Bronchial lymph node (tissue), 1 donor: ENCODE data around the genes VWA1, ATAD3C, FNDC10 and SLC35E2B.

DNA sequence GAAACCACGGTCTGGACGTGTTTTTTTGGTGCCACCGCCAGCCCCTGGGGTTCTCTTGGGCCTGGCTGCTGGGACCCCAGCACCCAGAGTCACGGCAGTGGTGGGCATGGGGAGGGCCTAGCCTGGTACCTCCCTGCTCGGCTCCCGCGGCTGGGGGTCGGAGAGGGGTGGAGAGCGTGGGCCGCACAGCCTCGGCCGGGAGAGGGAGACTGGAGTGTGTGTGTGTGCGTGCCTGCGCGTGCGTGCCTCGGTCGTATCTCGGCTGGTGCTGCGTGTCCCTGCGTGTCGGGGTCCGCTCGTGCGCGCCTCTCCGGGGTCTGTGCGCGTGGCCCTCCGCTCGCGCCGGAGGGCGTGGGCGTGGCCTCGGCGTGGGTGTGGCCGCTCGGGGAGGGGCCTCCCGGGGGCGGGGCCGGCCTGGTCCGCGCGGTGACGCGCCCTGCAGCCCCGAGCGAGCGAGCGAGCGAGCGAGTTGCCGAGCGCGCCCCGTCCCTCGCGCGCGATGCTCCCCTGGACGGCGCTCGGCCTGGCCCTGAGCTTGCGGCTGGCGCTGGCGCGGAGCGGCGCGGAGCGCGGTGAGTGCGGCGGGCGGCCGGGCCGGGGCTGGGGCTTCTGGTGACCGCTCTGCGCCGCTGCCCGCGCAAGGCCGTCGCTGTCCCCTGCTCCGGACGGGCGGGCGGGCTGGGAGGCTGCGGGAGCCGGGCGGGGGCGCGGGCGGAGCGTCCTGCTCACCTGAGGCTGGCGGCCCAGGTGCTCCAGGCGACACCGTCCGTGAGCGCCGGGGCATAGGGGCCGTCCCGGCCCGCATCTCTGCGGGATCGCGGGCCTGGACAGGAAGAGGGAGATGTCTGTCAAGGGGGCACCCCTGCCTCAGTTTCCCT, at the start of gene VWA1:
Gene VWA1 (plus strand): TSS at position 441 of the 878 bp plus-strand sequence.
- PRO-cap, result bidirectional peak, plus-strand start at position 467 of the sequence, minus-strand start at position 312 of the sequence

GRCh38 chr1:1449339-1449793, at the start of gene ATAD3C:
Gene ATAD3C, plus strand, starts transcription at chr1:1449689.
- PRO-cap, result no peak

DNA sequence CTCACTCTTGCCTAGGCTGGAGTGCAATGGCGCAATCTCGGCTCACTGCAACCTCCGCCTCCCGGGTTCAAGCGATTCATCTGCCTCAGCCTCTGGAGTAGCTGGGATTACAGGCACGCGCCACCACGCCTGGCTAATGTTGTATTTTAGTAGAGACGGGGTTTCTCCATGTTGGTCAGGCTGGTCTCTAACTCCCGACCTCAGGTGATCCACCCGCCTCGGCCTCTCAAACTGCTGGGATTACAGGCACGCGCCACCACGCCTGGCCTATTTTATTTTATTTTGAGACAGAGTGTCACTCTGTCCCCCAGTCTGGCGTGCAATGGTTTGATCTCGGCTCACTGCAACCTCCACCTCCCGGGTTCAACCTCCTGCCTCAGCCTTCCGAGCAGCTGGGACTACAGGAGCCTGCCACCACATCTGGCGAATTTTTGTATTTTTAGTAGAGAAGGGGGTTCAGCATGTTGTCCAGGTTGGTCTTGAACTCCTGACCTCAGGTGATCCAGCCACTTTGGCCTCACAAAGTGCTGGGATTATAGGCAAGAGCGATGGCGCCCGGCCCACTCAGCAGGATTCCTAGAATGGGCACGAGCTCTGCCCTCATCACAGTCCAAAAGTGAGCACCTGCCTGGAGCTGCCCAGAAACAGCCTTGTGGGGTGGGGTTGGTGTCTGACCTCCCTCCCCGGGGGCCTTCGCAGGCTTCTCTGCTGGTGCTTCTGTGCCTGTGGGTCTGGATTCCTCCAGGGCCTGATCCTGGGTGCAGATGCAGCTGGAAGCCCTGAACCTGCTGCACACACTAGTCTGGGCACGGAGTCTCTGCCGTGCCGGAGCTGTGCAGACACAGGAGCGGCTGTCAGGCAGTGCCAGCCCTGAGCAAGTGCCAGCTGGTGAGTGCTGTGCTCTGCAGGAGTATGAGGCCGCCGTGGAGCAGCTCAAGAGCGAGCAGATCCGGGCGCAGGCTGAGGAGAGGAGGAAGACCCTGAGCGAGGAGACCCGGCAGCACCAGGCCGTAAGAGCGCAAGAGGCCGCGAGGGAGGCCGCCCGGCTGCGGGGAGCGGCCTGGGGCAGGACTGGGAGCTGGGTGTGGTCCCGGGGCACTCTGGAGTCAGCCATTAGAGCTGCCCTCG, 6.5 kb downstream of the ATAD3B start:
- PRO-cap, result no peak

DNA sequence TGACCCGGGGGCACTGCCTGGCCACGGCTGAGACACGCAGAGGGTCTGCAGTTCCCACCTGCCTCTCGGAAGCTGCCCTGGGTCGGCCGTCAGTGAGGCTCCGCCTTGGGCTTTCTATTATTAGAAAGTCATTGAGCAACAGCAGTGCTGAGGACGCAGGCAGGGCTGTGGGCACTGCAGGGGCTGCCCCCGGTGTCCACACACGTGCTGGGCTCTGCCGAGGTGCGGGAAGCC, 3.2 kb upstream of the ATAD3A start:
- PRO-cap, result no peak

DNA sequence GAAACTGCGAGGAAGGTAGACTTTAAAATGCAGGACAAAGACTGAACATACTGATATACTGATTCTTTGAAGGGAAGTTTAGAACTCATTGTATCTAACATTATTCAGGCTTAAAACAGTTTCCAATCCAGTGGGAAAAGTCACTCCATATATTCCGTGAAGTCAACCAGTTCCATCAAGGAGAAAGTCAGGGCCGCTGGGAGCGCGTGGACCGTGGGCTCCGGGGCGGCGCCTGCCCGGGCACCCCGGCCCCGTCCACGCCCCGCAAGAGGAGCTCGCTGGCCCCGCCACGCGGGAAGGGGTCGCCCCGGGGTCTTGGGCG, 696 bp upstream of the ATAD3A start:
- PRO-cap, result no peak

DNA sequence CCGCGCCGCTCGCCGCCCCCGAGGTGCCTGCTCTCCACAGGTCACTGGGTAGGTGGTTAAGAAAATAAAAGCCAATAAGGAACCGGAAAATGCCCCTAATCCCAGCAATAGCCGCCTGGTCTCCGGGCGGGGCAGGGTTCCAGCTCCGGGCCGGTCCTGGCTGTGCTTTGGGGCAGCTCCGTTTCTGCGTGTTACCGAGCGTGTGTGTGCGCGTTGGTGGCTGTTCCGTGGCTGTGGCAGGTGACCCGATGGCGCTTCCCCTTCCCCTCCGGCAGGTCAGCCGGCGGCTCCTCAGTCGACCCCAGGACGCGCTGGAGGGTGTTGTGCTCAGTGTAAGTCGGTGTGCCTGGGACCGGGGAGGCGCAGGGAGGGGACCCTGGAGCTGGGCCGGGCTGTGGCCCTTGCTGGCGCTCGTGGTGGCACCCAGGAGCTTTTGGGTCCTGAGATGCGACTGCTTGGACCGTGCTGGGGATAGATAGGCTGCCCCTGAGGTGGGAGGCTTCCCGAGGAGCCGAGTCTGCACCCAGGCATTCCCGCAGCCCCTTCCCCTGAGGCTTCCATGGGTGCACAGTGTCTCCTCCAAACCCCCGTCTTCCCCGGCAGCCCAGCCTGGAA, 11.4 kb downstream of the ATAD3A start:
- PRO-cap, result no peak

DNA sequence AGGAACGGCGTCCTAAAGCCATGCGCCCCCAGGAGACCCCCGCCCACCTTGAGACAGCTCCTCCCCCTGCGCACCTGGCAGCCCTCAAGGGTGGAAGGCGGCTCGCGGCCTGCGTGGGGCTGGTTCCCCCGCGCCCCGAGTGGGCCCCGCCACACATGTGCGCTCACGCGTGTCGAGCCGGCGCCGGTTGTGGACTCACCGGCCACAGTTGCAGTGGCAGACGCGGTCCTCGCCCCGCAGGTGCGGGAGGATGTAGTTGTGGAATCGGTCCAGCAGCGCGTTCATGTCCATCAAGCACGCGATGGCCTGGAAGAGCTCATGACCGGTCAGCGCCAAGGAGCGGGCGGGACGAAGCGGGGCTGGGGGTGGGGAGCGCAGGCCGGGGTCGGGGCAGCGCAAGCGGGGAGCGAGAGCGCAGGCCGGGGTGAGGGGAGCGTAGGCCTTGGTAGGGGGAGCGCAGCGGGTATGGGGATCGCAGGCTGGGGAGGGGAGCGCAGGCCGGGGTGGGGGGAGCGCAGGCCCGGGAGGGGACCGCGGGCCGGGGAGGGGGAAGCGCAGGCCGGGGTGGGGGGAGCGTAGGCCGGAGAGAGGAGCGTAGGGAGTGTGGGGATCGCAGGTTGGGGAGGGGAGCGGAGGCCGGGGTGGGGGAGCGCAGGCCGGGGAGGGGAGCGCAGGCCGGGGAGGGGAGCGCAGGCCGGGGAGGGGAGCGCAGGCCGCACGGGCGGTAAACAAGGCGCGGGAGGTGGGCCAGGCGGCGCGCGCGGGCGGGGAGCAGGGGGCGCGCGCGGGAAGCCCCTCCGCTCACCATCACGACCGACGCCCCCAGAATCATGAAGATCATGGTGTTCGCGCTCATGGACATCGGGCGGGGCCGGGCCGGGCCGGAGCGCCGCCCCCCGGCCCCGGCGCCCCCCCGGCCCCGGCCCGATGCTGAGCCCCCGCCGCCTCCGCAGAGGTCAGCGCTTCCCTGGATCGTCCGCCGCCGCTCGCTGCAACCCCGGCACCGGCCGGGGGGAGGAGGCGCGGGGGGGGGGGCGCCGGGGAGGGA, 615 bp downstream of the TMEM240 start:
- PRO-cap, result no peak

DNA sequence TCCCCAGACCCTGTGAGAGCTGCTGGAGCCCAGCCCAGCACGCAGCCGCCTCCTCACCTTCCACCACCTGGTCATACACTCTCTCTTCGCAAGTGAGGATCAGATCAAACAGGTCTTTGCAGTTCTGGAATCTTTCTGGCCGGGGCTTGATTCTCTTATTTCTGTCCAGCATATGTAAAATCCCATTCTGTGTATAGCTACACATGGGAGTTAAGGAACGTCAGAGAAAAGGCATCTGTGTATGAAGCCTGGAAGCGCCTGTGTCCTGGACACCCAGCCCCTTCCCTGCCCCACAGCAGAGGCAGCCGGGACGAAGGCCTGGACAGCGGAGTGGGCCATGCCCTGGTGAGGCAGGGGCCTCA, 4.4 kb upstream of the TMEM240 start:
- PRO-cap, result no peak

GRCh38 chr1:1551575-1552337, 11.3 kb upstream of the TMEM240 start:
- PRO-cap, result no peak

DNA sequence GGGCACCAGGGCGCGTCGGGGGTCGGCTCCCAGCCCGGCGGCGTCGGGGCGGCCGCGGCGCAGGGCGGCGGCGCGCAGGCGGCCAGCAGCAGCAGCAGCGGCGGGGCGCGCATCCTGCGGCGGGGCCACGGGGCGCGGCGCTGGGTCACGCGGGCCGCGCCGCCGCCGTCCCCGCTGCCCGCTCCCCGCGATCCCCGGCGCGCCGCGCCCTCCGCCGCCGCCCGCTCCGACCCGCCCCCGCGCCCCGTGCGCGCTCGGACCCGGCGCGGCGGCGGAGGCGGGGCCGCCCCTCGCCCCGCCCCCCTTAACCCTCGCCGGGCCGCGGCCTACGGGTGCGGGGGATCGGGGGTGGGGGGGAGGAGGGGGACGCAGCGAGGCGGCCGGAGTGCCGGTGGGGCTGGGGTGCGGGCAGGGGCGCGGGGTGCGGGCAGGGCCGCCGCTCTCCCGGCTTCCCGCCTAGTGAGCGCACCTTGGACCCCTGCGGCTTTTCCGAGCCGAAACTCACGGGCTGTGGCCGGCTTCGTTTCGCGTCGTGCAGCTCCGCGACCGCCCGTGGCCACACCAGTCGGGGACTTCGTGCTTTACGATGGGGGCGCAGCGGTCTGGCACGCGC, at the start of gene FNDC10:
Gene FNDC10 (minus strand): TSS at position 233 of the 613 bp plus-strand sequence.
- PRO-cap, result unidirectional peak, minus-strand start at position 228 of the sequence

DNA sequence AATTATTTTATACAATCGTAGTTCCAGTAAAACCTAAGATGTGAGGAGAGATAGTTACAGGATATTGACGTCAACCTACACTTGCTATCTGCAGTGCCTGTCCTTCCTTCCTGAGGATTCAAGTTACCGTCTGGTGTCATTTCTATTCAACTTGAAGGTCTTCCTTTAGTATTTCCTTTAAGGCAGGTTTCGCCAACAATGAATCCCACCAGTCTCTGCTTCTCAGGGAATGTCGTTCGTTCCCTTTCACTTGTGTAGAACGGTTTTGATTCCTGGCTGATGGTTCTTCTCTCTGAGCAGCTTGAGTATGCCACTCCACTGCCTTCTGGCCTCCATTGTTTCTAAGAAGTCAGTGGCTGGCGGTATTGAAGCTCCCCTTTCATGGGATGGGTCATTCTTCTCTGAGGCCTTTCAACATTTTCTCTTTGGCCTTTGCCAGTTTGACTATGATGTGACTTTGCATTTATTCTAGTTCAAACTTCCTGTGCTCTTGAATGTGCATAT, 12.2 kb downstream of the CDK11B start:
- PRO-cap, result no peak

GRCh38 chr1:1647640-1648210, 11.1 kb downstream of the CDK11B start:
- PRO-cap, result no peak

- PRO-cap, result bidirectional peak, plus-strand start at chr1:1692535, minus-strand start at chr1:1692416; unidirectional peak, minus-strand start at chr1:1692795; unidirectional peak, minus-strand start at chr1:1692855
Measured at GRCh38 chr1:1692307-1693337, at the start of gene SLC35E2B. Gene SLC35E2B, minus strand, starts transcription at chr1:1692795.

GRCh38 chr1:1712253-1712565, 11.9 kb downstream of the CDK11A start:
- PRO-cap, result no peak

- PRO-cap, result unidirectional peak, plus-strand start at chr1:1777696; unidirectional peak, plus-strand start at chr1:1777720; unidirectional peak, plus-strand start at chr1:1777761
Measured at GRCh38 chr1:1777433-1778088, 709 bp downstream of the NADK start.

DNA sequence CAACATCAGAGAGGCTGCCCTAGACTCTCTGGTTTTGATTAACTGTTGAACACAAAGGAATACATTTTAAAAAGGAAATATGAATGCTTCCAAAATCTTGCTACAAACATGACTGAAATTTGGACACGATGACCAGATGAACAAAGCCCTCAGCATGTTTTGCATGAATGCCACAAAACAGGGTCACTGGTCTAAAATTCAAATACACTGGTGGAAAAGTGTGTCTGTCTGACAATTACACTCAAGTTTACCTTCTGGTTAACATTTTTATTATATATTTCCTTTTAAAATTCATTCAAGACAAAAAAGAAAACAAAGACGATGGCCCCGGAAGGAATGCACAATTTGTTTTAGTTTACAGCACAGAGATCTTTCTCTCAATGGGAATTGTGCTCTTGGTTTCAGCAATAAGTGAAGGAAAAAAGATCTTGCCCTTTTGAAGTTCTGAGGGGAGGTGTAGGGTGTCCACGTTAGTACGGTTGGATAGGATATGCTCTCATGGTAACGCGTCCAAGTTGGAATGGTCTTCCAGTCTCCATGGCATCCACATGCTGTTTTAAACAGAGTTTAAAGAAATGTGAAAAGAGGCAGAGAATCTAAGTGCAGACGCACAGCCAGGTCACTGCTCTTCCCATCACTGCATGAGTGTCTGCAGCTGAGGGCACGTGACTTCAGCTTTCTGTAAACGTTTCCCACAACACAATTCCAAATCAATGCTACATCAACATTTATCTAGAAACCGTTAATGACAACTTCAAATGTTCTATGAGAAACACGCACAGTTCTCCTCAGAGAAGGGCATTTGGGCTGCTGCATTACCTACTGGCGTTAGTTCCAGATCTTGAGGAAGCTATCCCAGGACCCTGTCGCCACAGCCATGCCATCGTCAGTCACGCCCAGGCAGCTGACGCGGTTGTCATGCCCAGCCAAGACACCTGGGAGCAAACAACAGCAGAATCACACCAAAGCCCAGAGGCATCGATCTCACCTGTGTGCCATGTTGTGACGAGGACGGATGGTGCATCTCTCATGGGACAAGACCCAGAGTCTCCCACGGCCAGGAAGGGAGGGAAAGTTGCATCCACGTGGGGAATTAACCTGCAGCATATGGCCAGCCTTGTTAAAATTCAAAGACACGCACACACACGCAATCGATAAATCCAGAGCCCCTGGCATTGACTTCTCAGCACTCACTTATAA, 8.6 kb upstream of the NADK start:
- PRO-cap, result no peak

DNA sequence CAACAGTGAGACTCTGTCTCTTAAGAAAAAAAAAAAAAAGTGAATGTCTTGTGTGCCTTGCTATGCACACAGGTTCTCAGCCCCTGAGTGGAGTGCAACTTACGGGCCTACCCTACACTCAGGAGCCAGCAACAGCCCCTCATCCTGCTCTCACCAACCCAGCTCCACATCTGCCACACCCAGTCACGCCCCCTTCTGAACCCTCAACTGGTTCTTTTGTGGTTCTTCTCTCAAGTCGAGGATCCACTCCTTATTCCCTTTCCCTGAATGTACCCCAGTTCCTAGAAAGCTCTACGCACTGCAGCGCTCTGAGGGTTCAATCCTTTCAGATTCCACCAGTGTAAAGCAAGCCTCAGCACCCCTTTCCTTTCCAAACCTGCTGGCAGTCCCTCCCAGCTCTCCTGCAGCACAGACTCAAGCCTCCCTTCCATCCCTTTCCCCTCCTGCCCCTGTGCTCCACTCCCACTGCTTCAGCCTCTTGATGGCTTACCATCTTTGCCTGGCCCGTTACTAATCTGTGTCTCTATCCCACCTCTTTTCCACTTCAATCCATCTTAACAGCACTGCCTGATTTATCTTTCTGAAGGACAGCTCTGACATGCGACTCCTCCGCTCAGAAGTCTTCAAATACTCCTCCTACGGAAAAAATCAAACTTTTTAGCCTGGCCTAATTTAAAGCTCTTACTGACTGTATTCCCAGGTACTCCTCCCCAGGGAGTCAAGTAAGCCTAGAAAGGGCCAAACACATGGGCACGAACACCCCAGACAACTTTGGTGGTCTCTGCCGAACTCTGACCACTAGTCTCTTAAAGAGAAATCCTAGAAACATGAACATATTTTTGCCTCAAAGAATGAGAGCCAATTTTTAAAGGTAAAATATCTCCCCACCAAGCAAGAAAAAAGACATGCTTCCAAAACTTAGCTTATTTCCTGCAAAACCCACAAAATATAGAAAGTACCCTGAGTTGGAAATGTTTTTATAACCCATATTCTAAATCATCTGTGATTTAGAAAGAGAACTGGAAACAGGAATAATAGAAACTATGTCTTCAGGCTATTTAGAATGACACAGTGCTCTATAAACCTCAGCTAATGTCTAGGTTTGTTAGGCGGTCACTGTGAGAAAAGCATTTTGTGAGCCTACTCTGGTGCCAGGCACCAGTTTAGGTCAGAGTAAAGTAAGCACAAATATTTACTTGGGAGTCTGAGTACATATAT, 37.8 kb downstream of the GNB1 start:
- PRO-cap, result no peak

- PRO-cap, result no peak
Measured at GRCh38 chr1:1858569-1858997, 32.3 kb downstream of the GNB1 start.

GRCh38 chr1:1875689-1876249, 15.1 kb downstream of the GNB1 start:
- PRO-cap, result no peak

- PRO-cap, result no peak
Measured at GRCh38 chr1:1915831-1916275, 793 bp downstream of the CALML6 start.